AG09319 (cell line): ENCODE results near the genes HECW1 and BLVRA.

GRCh38 chr7:40509116-40509606, 374.4 kb downstream of the SUGCT start:
- RRBS = no CpG with 5 or more reads among the region's 2 CpGs

GRCh38 chr7:40827218-40828017, 692.6 kb downstream of the SUGCT start:
- RRBS = no CpG with 5 or more reads among the region's 10 CpGs

DNA sequence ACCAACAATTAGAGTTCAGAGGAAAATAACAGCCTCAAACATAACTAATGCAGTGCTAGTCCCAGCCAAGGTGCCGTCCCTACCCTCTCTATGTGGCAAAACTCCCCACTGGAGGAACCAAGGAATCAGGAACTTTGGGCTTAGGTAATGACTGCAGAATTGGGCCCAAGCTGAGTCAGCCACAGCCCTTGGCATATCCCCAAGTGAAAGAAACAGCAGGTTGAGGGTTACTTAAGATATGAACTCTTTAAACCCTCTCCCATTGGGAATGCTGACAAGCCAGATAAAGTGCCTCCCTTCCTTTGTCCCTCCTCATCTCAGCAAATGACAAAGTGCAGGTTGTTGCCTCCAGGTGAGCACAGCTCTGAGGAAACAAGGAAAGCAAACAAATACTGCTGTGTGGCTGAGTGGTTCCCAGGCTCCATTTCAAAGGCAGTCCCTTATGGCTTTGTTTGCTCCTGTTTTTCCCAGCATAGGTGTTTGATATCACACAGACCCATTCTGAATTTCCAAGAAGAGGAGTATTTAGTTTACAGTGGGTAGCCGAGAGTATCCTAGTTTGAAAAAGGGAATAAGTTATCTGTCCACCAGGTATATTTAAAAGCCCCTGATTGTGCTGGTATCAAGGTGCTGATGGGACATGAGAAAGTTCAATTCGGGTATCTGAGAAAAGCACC, 643.5 kb downstream of the INHBA start:
- RRBS = no CpG with 5 or more reads among the region's 3 CpGs

- RRBS = no CpG with 5 or more reads among the region's 8 CpGs
These were observed 4.3 kb downstream of the INHBA start for GRCh38 chr7:41698341-41699238.

DNA sequence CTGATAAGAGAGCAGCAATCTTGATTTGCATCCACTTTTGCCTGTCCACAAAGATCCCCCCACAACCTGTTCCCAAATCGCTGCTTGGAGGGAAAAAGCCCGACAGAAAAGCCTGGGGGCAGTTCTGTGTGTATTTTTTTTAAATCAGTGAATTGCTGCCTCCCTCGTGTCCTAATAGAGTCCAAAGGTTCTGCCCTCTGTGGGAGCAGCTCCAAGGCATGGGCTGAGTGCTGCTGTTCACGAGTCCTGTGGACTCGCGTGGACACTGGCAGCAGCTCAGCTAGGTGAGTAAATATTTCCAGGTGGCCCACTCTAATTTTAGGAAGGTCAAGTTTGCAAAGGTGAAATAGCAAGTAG, 6.0 kb upstream of the INHBA start:
- RRBS = no CpG with 5 or more reads among the region's 6 CpGs

DNA sequence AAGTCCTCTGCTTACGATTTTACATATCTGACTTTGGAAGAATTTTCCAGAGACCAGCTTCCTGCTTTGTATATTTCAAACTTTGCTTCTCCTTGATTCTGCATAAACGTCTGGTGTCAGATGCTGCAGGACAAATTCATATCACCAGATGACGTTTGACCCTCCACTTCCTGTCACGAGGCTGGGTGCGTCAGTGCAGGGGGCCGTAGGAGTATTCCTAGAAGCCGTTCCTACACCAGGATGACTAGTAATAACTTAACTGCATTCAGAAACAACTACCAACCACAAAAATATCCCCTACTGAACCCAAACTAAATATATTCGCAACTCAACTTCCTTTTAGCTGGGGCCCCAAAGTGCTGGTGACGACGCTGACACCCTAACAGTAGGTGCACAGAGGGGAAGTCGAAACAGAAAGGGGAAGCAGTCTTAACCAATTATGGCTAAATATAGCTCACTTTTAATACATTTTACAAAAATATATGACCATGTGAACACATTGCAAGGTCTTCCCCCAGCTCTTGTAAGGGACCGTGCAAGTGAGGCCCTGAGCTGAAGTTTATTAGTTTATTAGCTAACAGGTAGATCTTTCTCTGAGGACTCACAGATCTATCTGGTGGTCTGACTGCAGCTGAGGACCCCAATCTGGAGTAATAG, 178.8 kb upstream of the INHBA start:
- RRBS = no CpG with 5 or more reads among the region's 12 CpGs

GRCh38 chr7:42105626-42106596, 131.1 kb downstream of the GLI3 start:
- RRBS = no CpG with 5 or more reads among the region's 13 CpGs

GRCh38 chr7:42152778-42153089, 84.3 kb downstream of the GLI3 start:
- RRBS = no CpG with 5 or more reads among the region's 5 CpGs

- RRBS = no CpG with 5 or more reads among the region's 4 CpGs
These were observed 43.8 kb downstream of the GLI3 start for GRCh38 chr7:42193104-42193667.

DNA sequence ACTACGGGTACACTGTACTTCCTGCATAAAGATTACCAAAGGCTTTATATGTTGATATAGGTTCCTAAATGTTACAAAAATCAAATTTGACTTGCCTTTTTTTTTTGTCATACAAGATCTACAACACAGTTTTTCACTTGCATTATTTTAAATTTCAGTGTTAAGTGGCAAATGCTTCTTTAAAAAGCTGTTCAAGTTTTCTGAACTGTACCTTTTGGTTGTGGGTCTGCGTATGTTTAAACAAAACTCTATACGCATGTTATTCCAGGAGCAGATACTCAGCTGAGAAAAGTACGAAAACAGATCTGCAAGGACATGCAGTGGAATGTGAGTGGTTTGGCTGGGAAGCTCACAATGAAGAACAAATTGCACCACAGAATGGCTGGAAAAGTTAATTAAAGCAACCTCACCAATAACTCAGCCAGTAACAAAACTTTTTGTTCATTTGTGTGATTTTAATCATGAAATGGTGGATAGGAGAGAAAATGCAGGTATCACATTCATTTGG, 17.6 kb downstream of the GLI3 start:
- RRBS = no CpG with 5 or more reads among the region's 4 CpGs

DNA sequence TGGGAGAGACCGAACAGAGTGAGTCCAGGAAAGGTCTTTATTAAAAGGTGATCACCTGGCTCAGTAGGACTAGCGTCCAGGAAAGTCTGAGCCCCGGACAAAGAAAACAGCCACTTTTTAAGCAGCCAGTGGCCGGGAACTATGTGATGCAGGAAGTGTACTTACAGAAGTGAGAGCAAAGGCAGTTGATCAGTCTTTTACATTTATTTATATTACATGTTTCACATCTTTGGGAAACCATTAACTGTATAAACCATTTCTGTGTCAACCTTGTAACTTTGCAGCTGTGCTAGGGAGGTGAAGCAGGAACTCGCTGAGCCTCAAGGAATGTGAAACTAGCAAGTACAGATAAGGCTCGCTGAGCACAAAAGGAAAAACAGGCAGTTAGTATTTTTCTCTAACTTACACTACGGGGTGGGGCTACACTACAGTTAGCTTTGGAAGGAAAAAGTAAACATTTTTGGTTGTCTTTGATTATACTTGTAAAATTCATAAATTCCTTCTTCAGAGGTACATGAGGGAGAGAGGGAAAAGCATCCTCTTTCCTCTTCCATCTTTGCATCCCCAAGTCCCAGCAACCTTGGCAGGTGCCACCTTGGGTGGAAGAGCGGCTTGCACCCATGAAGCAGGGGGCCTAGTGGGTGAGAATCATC, 39.8 kb upstream of the HECW1 start:
- RRBS = no CpG with 5 or more reads among the region's 8 CpGs

DNA sequence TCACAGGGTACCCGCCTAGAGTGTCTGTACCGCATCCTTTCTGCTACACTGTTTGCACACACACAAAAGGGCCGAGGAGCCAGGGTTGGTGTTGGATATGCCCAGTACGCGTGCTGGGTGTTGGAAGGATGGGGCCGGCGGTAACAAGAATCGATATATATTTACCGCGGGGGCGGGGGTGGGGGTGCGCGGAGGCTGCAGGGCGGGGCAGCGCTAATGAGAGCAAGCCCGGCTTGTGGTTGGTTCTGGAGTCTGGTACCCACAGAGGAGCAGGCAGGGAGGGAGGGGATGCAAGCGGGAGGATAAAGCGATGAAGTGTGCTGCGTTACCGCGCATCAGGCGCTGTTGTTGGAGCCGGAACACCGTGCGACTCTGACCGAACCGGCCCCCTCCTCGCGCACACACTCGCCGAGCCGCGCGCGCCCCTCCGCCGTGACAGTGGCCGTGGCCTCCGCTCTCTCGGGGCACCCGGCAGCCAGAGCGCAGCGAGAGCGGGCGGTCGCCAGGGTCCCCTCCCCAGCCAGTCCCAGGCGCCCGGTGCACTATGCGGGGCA, at the start of gene HECW1:
HECW1 (plus strand) TSS at position 333 of the 554 bp plus-strand sequence.
- RRBS = 1% methylated on average over 21 of the region's 49 CpGs

GRCh38 chr7:43583278-43584032, 547 bp downstream of the STK17A start:
- RRBS = 2% methylated on average over 19 of the region's 79 CpGs

DNA sequence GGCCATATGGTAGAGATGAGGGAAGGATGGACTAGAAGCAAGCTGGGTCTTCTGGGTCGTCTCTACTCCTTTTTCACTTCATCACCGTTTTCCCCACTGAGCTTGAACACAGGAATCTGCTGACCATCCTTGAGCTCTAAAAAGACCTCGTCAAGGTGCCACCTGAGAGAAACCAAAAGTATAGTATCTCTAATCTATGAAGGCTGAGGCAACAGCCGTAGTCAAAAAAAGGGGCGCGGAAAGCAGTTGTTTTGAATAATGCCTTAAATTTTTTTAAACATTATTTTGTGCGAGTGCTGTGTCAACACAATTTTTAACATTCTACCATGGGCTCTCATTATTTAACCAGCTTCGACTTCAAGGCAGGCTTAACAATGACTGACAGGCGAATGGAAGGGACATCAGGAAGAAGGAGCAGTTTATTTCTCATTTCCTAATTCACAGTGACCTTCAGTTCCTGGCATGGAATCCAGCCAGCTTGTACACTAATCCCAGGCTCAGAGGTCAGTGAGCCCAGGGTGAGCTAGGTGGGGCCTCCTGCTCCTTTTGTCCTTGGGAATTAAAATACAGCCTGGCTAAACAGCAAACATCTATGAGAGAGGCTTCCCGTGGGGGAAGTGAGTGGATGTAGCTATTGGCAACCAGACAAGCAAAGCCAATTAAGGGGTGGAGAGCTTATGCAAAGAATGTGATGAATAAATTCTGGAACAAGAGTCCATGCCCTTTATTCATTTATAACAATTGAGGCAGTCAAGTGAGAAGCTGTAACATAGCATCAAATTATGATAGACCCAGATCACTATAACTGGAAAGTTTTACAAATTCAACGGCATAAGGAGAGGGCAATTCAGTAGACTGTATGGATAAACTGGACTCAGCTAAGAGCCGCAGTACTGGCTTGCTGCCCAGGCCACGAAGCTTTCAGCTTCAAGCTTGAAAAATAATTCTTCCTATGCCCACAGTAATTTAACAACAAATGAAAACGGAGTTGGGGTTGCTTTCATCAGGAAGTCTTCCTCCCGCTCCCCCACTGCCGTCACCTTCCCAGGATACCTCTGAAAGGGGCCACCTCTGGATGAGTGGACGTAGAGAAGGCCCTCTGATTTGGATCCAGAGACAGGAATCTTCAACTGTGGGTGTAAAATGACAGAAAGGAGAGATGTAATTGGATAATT, 57.0 kb downstream of the STK17A start:
- RRBS = no CpG with 5 or more reads among the region's 17 CpGs

DNA sequence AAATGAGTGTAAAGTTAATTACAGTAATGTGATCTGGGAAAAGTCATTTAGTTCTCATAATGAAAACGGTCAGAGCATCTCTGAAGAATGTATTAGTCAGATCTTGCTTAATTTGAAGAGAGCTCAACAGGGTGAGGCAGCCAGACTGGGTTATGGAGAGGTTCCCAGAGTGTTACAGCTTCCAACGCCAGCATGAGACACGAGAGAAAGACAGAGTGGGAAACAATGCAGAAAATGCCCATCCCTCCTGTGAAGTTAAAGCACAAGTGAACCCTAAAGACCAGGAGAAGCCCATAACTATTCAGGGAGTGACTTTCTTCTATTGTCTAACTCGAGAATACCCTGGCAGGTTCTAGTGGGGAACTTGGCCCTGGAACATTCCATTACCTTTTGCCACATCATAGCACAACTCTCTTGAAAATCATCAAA, 65.3 kb downstream of the STK17A start:
- RRBS = no CpG with 5 or more reads among the region's 4 CpGs

DNA sequence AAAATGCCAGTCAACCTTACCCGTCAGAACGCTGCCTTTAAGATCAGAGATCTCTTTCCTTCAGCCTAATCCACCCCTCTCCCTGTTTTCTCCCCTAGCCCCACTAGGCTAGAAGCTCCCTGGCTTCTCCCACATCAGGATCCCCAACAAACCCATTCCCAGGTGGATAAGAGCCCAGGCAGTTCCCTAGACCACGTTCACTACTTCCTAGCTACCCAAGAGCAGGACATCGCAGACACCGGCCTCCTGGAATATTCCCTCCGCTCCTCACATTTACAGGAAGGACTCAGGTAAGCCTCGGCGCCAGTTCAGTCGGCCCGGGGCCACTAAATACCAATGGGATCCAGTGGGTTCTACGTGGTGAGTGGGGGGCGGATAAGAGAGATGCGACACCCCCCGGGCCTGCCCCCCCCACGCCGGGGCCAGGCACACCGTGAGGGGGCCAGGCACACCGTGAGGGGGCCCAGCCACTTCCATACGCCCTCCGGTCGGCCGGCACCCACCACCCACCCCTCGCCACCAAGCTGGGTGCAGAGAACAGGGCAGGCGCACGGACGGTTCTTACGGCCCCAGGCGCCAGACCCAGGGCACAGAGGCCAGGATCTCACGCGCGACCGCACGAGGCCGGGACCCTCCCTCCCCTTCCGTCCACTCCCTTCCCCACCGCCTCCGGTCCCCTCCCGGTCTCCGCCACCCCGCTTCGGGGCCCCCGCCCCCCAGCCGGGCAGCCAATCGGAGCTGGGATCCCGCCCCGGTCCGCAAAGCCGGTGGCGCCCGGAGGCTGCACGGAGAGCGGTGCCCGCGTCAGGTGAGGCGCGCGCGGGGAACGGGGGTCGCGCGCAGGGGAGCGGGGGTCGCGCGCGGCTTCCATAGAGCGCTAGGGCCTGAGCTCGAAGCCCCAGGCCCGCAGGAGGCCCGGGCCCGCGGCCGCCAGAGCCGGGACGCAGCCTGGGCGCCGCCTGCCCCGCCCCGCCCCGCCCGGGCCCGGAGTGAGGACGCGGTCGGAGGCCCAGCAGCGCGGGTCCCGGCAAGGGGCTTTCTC, at the start of gene BLVRA:
BLVRA (plus strand) TSS at position 754 of the 1,042 bp plus-strand sequence.
- RRBS = 9% methylated on average over 38 of the region's 89 CpGs

GRCh38 chr7:43758969-43759367, 488 bp downstream of the BLVRA start:
- RRBS = no CpG with 5 or more reads among the region's 30 CpGs

DNA sequence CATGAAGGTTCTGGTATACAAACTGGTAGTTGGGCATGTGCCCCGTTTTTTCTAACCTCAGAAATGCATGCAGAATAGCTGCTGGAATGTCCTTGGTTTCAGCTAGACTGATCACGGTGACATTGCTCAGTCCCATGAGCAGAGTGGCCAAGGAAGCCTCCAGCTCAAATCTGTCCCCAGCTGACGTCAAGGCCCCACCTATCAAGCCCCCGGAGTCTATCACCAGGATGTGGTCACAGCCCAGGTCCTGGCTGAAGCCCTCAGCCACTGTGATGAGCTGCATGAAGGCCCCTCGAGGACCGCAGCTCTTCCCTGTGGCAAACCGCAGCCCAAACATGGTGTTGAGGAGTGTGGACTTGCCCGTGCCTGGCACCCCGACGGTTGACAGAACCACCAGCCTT, 7.7 kb upstream of the MRPS24 start:
- RRBS = no CpG with 5 or more reads among the region's 10 CpGs

DNA sequence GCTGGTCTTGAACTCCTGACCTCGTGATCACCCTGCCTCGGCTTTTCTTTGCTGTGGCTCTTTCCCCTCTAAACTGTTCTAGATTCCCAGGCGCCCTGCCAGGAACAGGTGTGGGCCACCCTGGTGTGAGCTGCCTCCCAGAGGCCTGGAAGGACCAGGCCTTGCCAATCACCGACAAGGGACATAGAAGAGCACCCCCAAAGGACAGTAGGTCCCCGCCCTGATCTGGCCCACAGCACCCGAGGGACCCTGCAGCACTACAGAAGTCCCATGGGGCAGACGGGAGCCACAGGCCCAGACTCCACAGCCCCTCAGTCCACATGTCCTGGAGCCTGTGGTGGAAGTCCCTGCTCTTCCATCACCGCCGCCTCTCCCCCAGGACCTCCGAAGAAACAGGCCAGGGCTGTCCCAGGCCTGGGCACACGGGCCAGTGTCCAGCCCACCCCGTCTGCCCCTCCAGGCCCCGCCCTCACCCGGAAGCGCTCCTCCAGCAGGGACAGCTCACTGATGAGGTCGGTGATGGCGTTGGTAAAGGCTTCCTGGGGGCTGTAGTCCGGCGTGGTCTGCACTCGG, 16.5 kb downstream of the SPDYE1 start:
- RRBS = no CpG with 5 or more reads among the region's 20 CpGs